Mononuclear cell (primary cell): ENCODE measurements around a stretch of chr2.

DNA sequence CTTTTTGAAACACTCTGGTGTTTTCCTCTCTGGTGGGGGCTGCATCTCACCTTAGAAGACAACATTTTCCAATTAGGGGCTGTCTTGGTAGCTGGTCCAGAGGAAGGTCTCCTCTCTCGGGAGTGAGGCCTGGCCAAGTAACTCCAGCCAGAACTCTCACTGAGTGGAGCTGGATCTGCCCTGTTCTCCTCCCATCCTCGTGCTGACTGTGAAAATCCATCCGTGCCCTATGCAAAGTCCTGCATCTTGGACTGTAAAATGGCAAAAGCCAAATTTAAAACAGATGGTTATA is 26.3 kb downstream of the FAM110C start:
- RRBS, result no CpG with 5 or more reads among the region's 3 CpGs

GRCh38 chr2:42854-43265 is 3.4 kb downstream of the FAM110C start:
- RRBS, result 90% methylated on average over 2 of the region's 4 CpGs

GRCh38 chr2:69356-70169 is 23.3 kb upstream of the FAM110C start:
- RRBS, result no CpG with 5 or more reads among the region's 10 CpGs

DNA sequence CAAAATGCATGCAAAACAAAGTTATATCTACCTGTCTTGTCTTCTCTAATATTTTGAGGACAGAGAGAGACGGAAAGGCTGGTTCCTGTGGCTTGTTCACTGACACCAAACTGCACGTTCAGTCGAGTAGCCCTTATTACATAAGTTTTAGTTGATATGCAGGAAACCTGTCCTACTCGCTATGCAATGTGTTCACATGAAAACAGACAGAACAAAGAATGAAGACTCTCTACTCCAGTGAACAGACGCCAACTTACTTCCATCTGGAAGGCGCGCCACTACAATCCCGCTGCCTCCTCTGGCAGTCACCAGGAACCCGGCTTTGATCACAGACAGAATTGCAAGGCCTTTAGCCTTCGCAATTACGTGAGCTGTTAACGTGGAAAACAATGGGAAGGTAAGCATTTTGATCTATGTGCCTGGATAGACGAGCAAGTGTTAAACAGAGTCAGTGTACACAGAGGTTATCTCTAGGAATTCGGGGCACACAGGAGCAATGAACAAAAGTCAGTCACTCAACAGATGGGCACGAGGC is 14.3 kb downstream of the SH3YL1 start:
- RRBS, result no CpG with 5 or more reads among the region's 15 CpGs

DNA sequence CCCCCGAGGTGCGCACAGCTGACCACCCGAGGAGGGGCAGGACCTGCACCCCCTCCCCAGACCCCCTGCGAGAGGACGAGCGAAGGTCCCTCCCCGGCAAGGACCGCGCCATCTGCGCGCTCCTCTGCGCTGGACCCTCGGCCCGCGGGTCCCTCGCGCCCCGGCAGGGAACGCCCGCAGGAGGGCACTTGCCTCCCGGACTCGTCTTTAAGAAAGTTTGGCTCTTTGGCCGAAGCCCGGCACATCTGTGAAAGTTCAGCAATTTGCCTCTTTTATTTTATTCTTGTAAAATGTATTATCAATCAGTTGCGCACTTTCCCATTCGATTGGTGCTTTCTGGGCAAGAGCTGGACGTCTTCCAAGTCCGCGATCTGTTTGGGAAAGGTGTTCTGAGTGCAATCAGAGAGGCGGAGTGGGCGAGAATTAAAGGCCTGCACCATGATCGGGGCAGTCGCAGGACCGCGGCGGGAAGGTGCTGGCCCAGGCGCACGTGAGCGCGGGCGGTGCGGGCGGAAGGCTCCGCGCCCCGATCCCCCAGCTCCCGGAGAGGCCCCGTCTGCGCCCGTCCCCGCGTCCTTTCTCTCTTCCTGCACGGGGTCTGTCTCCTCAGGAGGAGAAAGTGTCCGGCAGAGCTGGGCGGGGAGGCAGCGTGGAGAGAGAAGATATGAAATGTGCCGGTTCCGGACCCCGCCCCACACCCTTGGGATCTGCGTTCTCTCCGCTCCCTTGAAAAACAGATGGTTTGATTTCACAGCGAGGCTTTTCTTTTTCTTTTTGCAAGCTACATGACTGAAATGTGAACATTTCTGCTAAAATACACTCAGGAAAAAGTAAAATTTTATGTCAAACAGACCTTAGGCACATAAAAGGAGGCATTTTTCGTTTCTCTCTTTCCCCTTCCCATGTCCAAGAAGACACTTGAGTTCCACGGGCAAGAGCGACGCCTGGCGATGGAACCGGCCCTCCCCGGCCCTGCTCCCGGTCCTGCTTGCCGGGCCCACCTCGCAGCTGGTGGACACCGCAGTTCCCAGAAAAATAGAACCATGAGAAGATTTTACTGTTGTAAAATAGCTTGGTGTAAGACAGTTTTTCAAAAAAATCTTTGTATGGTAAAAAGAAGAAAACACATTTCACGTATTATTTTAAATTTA is 1.9 kb upstream of the ALKAL2 start:
- RRBS, result 4% methylated on average over 25 of the region's 74 CpGs

GRCh38 chr2:437801-438508 is 150.1 kb upstream of the ALKAL2 start:
- RRBS, result no CpG with 5 or more reads among the region's 15 CpGs

DNA sequence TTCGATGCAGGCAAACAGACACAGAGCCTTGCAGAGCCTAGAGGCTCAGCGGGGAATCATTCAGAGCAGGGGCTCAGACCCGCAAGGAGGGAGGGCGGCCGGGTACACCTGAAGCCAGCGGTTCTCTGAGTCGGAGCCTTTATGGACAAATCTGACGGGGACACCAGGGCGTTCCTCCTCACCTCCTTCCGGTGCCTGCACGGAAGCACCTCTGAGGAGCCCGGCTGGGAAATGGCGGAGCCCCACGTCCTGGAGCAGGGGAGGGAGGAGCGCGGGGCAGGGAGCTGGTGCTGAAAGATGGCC is 193.5 kb upstream of the ALKAL2 start:
- RRBS, result 94% methylated on average over 6 of the region's 16 CpGs

DNA sequence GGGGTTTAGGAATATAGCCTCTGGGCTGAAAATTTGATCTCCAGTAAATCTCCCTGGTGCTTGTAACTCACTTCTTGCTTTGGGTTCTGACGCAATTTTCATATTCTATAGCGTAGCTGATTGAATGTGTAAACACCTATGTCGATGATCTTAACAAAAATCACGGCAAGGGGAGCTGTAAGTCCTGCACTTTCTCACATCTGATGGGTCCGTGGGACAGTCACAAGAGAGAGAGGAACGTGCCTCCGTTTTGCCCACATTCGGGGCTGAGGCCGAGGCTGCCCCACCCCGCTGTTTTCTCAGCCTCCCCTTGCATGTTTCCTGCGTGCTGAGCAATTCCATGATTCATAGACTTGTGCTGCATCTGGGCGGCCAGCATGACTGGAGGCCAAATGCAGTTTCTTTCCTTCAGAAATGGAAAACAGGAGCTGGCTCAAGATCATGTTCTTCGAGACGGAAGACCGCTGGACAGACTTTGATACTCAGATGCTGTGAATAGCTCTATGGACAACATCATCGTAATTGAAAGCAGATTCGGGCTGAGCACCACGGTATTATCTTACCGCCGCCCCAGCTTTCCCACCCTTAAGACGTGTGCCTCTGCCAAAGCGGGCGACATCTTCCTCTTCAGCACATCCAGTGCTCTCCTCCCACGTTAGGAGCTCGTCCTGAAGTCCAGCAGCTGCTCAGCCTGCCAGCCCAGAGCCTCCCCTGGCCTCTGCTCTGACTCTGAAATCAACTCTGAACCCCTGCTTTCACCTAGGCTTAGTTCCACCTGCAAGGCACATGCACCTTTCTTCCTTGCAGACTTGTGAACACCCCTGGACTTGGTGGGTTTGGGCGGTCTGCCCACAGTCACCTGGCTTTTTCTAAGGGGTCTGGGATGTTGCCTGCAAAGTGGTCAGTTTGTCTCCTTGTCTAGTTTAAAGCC is 109.0 kb downstream of the TMEM18 start:
- RRBS, result no CpG with 5 or more reads among the region's 26 CpGs

DNA sequence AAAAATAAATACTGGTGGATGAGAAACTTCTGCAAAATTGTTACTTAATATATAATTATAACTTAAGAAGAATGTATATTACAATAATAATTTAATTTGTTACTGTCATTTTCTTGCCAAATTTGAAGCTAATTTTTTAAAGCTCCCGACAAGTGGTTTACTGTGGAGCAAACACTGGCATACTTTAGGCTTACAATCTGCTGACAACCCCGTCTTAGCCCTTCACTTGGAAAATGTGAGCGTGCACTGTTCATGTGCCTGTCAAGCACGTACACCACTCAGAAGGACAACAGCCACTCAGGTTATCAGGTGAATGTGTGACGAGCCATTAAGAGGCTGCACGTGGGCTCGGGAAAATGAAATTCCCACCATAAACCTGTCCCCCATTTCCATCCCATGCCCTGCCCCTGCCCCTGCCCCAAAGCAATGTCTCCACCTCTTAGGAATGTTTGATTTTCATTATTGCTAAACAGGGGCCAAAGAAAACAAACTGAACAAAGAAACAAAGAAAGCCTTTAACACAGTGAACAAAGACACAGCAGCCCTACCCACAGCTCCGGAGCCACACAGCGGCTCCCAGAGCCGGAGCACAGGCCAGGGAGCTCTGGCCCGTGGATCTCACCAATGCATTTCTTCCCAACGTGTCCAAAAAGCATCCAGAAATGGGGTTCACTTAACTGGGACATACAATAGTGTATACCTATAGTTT is 90.6 kb downstream of the TMEM18 start:
- RRBS, result no CpG with 5 or more reads among the region's 12 CpGs

- RRBS, result no CpG with 5 or more reads among the region's 10 CpGs
Observed at GRCh38 chr2:589421-590112, 87.6 kb downstream of the TMEM18 start.

DNA sequence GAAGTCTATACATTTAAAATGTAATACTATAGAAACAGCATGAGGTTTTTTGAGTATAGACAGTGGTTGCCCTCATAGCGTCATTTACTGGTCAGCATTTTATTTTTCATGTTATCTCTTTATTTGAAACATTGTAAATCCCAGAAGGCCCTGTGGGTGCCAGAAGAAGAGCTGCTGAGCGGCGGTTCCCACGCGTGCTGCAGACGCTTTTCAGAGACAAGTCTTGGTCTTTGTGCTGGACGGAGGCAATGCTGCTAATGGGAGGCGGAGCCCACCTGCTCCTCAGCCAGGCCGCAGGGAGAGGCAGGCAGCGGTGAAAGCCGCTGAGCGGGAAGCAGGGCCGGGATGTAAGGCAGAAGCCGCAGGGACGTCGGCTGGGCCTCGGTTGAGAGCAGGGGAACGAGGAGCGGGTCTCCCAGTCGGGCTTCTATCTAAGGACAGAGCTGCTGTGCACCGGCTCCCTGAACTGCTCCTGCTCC is 16.7 kb downstream of the TMEM18 start:
- RRBS, result 65% methylated on average over 4 of the region's 21 CpGs

- RRBS, result no CpG with 5 or more reads among the region's 37 CpGs
Observed at GRCh38 chr2:909484-910574, 40.8 kb upstream of the SNTG2 start.

GRCh38 chr2:1162684-1163662 is 212.3 kb downstream of the SNTG2 start:
- RRBS, result no CpG with 5 or more reads among the region's 14 CpGs

- RRBS, result no CpG with 5 or more reads among the region's 11 CpGs
Observed at GRCh38 chr2:1572536-1573177, 159.4 kb downstream of the TPO start.

GRCh38 chr2:1593904-1594204 is 150.5 kb downstream of the PXDN start:
- RRBS, result no CpG with 5 or more reads among the region's 11 CpGs

DNA sequence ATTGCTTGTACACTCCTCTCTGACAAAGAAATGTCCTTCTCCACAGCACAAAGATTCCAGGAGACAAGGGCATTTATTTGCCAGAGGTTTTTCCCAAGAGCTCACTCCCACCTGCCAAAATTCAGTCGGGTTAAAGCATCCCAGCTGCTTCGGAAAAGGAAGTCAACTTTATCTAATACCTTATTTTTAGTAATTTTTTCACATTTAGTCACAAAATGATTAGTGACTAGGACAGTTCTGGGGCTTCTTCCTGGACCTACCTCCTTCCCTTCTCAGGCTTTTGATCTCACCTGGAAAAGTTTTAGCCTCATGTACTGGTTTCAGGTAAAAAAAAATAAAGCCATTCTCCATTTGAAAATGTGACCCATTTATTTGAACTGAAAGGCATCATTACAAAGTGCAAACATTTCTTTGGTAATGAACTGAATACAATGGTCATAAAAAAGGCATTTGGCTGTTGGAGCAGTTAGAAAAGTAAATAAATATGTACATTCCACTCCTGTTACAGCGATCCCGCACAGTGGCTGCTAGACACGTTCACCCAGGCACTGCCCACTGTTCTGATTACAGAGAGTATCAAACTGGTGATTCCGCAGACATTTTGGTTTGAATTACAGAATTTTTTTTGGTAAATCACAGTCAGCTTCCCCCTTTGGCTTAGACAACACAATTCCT is 112.6 kb downstream of the PXDN start:
- RRBS, result no CpG with 5 or more reads among the region's 6 CpGs

GRCh38 chr2:1643360-1643772 is 100.9 kb downstream of the PXDN start:
- RRBS, result 93% methylated on average over 13 of the region's 15 CpGs

GRCh38 chr2:1730420-1730729 is 13.9 kb downstream of the PXDN start:
- RRBS, result no CpG with 5 or more reads among the region's 5 CpGs

- RRBS, result no CpG with 5 or more reads among the region's 16 CpGs
Observed at GRCh38 chr2:3309801-3310390, 67.7 kb downstream of the EIPR1 start.

GRCh38 chr2:3369058-3369525 is 8.5 kb downstream of the EIPR1 start:
- RRBS, result no CpG with 5 or more reads among the region's 14 CpGs